Temporal lobe (tissue), 2 donors: ENCODE data around the genes CORO7, CDIP1 and NUDT16L1.

- RAMPAGE, long total RNA = no peak
Observed at GRCh38 chr16:4087852-4088489, 28.3 kb downstream of the ADCY9 start.

GRCh38 chr16:4093804-4094127, 22.5 kb downstream of the ADCY9 start:
- RAMPAGE, long total RNA = no peak

DNA sequence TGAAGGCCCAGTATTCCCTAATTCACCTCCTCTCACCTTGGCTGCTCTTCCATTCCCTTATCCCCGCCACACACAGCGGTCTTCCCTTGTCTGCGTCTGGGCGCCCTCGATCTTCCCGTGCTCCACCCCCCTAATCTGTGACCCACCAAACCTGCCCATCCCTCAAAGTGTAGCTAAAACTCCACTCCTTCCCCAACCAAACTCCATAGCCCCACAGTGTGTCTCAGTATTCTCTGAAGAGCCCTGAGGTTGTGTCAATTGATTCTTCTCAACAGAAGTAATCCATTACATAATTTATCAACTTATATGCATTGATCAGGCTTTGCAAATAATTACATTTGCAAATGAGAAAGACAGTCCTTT, 57.1 kb downstream of the SRL start:
- RAMPAGE, long total RNA = no peak

- RAMPAGE, long total RNA = no peak
Observed at GRCh38 chr16:4257195-4258510, 15.2 kb downstream of the TFAP4 start.

DNA sequence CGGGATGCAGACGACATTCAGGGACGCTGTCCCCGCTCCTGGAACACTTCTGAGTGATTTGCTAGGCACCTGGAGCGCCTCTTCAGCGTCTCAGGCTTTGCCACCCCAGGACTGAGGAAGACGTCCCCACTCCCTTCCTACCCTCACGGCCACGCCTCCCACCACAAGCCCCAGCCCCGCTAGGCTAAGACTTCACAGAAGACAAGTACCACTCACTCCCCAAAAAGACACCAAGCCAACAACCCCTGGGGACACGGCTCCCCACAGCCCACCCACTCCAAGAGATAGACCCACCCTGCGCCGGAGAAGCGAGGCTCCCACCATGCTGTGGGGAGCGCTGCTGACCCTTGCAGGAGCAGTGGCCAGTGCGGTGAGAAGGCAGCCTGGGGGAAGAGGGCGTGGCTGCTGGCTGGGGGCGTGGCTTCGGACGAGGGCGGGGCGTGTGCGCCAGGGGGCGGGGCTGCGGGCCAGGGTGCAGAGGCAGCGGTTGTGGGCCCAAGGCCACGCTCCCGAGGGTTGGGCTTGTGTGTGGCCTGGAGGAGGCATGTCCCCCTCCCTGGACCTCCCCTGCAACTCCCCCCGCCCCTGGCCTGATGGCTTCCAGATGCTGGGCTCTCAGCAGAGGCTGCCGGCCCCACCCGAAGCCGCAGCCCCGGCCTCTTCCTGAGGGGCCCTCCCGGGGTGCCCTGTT, 9.3 kb downstream of the TFAP4 start:
- RAMPAGE, long total RNA = no peak

GRCh38 chr16:4273224-4273883, 531 bp upstream of the TFAP4 start:
- RAMPAGE, long total RNA = no peak

GRCh38 chr16:4317502-4317822, 1.6 kb downstream of the GLIS2 start:
- RAMPAGE, long total RNA = no peak

DNA sequence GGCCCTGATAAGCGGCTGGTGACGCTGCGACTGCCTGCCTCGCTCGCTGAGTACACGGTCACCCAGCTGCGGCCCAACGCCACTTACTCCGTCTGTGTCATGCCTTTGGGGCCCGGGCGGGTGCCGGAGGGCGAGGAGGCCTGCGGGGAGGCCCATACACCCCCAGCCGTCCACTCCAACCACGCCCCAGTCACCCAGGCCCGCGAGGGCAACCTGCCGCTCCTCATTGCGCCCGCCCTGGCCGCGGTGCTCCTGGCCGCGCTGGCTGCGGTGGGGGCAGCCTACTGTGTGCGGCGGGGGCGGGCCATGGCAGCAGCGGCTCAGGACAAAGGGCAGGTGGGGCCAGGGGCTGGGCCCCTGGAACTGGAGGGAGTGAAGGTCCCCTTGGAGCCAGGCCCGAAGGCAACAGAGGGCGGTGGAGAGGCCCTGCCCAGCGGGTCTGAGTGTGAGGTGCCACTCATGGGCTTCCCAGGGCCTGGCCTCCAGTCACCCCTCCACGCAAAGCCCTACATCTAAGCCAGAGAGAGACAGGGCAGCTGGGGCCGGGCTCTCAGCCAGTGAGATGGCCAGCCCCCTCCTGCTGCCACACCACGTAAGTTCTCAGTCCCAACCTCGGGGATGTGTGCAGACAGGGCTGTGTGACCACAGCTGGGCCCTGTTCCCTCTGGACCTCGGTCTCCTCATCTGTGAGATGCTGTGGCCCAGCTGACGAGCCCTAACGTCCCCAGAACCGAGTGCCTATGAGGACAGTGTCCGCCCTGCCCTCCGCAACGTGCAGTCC, 10.9 kb downstream of the VASN start:
- RAMPAGE, long total RNA = no peak

DNA sequence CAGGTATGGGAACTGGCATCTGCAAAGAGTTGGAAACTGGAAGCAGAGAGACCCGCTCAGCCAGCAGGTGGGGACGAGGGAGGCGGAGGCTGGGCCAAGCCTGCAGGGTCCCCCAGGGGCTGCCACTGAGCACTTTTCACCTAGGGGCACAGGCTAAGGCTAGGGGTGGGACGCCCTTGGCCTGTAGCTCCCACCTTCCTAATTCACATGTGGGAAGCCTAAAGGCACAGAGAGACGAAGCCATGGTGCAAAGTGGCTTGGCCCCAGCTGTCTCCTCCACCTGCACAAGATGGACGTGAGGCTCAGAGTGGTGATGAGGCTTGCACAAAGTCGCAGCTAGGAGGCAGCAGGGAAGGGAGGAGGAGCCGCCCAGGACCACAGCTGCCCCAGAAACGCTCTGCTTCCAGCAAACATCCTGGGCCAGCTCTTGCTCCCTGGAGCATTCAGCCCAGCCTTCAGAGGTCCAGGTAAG, 18.9 kb downstream of the VASN start:
- RAMPAGE, long total RNA = no peak

DNA sequence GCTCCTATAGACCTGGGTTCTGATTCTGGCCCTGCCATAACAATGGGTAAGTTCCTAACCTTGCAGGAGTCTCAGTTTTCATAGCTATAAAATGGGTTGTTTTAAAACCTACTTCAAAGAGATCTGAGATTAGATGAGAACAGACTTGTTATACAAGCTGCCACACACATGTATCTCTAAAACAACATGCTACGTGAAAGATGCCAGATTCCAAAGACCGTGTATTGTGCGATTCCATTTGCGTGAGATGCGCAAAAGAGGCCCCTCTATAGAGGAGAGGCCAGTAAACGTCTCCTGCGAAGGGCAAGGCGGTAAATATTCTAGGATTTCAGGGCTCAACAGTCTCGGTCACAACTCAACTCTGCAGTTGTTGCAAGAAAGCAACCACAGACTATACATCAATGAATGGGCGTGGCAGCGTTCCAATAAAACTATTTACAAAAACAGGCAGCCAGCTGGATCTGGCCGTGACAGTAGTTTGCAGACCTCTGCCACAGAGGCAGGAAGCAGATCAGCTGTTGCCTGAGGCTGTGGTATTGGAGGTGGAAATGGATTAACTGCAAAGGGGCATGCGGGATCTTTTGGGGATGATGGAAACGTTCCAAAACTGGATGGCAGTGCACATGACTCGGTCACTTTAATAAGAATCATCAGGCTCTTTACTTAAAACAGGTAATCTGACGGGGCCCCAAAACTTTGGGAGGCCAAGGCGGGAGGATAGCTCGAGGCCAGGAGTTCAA, 5.8 kb downstream of the CORO7 start:
- RAMPAGE, long total RNA = no peak

- RAMPAGE, long total RNA = no peak
Observed at GRCh38 chr16:4411605-4412305, 4.6 kb downstream of the CORO7 start.

DNA sequence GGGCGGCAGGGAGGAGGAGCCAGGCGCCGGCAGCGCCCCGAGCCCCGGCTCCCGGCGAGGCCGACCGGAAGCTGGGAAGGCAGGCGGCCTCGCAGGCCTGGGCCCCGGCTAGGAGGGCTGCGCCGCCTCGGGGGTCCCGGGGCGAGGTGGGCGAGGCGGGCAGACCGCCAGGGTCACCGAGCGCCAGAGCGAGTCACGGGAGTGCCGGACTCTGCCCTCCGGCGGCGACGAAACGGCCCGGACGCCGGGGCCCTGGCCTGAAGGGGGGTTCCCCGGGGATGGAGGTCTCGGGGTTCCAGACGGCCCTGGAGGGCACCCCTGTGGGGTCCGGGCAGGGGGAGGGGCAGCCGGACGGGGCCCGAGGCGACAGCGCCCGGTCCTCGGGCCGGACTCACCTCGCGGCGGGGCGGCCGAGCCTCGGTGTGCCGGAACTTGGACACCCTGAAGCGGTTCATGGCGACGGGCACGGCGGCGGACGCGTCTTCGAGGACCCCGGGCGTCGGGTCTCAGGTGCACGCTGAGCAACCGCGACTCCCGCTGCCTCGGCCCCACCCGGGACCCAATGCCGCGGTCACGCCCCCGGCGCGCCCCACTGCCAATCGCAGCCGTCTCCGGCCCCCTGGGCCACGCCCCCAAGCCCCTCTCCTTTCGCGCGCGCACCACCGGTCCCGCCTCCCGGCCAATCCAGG, at the start of gene CORO7:
TSS of gene CORO7 (minus strand) at position 533 of the 689 bp plus-strand sequence.
- RAMPAGE, long total RNA = no peak

- RAMPAGE, long total RNA = no peak
Observed at GRCh38 chr16:4416753-4417395, 478 bp upstream of the CORO7 start.

GRCh38 chr16:4500290-4500618, 24.1 kb downstream of the HMOX2 start:
- RAMPAGE, long total RNA = no peak

DNA sequence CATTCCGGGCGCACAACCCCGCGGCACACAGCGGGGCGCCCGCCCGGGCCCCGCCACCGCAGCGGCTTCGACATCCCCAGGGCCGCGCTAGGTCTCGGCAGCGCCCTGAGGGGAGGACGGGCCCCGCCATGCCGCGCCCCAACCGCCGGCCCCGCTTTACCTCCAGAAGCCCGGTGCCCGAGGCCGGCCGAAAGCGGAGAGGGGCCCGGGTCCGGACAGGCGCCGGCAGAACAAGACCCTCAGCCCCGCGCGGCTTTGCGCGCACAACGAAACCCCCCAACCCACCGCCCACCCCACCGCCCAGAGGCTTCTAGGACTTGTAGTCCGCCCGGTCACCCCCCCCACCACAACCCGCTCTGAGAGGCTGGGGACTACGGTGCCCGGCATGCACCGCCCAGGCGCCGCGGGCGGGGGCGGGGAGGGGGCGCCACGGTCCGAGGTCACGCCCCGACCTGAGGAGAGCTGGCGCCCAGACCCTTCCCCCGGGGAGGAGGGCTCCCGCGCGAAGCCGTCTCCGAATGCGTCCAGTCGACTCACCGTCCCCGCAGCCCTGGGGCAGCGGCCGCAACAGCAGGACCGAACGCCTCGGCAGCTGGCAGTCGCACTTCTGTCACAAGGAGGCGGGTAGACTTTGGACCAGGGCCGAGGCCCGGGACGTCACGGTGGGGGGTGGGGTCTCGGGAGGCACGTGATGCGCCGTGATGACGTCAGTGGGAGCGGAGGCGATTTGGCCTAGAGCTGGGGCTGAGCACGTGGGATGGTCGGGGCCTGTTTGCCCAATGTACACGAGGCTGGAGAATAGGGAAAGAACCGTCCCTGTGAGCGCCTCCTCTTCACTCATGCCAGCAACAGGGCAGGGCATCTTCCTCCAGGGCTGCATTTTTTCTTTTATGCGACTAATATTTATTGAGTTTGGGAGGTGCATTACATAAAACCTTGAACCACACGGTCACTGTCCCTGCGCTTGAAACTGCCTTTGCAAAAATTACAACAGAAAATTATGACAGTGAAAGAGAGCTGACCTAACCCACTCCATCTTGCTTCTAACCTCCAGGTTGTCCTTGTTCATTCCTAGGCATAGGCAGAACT, at the start of gene CDIP1:
TSS of gene CDIP1 (minus strand) at position 609 of the 1,089 bp plus-strand sequence.
- RAMPAGE, long total RNA = start-site peak on the minus strand centred at position 623 of the sequence, 67 bp wide, 40 and 33 reads in 2 replicates

- RAMPAGE, long total RNA = no peak
Observed at GRCh38 chr16:4673767-4673999, 19.7 kb upstream of the NUDT16L1 start.

DNA sequence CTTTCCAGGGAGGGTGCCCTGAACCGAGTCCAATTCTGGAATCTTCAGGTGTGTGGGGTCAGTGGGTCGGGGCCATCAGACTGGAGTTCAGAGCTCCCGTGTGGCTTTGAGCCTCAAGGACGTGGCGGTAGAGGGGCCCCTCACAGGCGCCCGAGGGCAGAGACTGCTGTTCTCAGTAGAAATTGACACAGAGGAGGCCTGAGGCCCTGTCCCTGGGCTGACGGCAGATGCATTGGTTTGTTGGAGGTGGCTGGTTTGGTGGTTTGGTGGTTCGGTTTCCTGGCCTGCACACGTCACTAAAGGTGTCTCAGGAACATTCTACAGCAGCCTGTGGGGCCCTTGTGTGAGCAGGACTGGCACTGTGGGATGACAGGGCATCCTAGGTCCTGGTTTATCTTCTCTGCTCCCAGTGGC, 16.9 kb upstream of the NUDT16L1 start:
- RAMPAGE, long total RNA = no peak

GRCh38 chr16:4693271-4694065, at the start of gene NUDT16L1:
Gene NUDT16L1 (plus strand): TSS chr16:4693562.
- RAMPAGE, long total RNA = no peak

- RAMPAGE, long total RNA = no peak
Observed at GRCh38 chr16:4698229-4699144, 5.1 kb downstream of the NUDT16L1 start.

- RAMPAGE, long total RNA = no peak
Observed at GRCh38 chr16:4793244-4793782, 1.9 kb upstream of the SMIM22 start.